Umbilical cord (tissue), 2 donors: ENCODE measurements around the gene MSL1.

DNA sequence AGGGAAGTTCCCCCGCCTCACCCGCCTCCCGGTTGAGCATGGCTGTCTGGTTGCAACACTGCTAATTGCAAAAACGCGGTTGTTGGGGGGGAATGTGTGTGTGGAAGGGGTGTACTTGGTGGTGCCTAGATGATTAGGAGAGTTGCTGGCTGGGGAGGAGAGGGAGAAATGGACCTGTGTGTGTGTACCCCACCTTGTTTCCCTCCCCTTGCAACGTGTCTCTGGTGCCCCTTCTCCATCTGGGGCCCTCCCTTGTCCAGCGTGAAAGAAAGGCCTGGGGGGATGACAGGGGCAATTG lies 781 bp downstream of the THRA start:
- RAMPAGE, long total RNA = no peak

- RAMPAGE, long total RNA = no peak
Measured at GRCh38 chr17:40089002-40090098, 11.0 kb downstream of the NR1D1 start.

GRCh38 chr17:40099675-40100009 lies 747 bp downstream of the NR1D1 start:
- RAMPAGE, long total RNA = no peak

DNA sequence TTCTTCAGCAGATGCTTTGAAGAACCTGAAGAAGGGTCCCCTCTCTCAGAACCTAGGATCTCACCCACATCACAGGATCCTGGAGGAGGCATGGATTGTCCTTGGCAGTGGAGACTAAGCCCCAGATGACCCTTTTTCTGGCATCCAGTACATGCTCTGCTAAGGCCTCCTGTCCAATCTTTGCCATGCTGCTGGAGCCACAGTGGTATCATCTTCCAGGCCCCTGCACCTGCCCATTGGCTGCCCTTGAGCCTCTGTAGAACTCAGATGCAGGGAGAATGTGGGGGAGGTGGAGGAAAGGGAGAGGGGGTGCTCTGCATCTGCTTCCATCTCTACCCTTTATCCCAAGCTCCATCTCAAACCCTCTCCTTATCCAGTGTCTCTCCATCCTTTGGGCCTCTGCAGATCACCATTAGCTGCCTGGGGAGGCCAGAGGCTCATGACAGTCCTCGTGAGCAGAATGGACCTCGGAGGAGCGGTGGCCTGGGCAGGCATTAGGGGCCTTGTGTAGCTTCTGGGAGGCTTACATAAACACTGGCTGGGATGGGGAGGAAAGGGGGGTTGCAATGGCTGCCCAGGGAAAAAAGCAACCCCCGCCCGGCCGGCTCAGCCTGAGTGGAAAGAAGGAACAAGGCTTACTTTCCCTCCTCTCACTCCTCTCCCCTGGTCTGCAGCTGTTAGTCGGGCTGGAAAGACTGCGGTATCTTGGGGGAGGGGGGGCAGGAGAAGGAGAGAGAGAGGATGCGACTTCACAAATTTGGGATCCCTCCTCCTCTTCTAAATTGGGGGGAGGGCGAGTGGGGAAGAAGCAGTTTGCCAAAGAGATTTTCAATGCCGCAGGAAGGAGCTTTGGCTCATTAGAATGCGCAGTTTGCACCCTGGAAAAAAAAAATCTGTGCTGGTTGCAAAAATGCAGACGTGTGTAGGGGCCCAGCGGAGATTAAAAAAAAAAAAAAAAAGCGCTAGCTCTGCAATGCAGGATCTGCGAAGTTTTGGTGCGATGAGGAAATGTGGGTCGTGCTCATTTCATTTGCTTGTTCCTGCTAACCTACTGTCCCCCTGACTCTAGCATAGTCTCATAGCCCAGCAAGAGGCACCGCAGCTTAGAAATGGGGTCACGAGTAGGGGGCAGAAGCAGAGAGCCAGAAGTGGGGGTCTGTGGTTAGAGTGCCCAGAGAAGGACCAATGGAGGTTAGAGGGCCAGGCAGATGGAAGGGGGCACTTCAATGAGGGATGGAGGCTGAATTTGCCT lies 6.4 kb upstream of the NR1D1 start:
- RAMPAGE, long total RNA = no peak

- RAMPAGE, long total RNA = no peak
Measured at GRCh38 chr17:40111108-40112251, 10.3 kb upstream of the MSL1 start.

DNA sequence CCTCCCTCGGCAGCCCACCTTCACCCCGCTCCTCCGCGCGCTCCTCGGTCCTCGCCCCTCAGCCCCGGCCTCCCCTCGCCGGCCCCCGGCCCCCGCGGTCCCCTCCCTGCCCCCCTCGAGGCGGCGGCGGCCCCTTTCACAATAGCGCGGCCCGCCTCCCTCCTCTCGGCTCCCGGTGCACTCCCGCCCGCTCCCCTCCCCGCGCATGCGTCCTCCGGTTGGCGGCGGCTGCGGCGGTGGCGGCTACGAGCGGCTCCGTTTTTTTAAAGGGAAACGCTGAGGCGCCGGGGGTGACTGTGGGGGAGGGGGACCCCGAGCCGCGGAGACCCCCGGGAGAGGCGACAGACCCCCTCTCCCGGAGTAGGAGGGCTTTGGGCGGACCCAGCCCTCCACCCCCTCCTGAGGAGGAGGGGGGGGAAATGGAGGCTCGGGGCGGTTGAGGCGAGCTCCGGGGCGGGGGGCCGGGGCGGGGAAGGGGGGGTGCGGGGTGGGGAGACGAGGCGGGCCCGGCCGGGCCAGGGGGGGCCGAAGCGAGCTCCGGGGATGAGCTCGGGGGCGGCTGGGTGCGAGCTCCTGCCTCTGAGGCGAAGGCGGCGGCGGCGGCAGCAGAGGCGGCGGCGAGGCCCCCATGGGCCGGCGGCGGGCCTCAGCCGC lies at the start of gene MSL1:
TSS of gene MSL1 (plus strand) at position 206 of the 654 bp plus-strand sequence.
- RAMPAGE, long total RNA = start-site peak on the minus strand centred at position 73 of the sequence, 30 bp wide, 7 and 6 reads in 2 replicates

DNA sequence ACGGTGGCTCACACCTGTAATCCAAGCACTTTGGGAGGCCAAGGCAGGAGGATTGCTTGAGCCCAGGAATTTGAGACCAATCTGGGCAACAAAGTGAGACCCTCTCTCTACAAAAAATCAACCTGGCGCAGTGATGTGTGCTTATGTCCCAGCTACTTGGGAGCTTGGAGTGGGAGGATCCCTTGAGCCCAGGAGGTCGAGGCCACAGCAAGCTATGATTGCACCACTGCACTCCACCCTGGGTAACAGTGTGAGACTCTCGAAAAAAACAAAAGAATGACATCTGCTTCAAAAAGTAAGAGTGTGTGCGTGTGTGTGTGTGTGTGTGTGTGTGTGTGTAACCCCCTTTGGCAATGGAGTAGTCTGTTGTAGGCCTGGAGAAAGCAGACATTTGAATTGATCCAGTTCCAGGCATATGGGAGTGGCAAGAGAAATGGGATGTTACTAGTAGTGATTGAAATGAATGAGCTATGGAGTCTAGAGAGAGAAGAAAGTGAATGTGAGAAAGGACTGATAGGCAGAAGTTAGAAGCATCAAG lies 9.8 kb downstream of the CASC3 start:
- RAMPAGE, long total RNA = no peak

- RAMPAGE, long total RNA = no peak
Measured at GRCh38 chr17:40153856-40154266, 13.5 kb downstream of the CASC3 start.

- RAMPAGE, long total RNA = no peak
Measured at GRCh38 chr17:40265553-40265958, 22.1 kb upstream of the CDC6 start.

DNA sequence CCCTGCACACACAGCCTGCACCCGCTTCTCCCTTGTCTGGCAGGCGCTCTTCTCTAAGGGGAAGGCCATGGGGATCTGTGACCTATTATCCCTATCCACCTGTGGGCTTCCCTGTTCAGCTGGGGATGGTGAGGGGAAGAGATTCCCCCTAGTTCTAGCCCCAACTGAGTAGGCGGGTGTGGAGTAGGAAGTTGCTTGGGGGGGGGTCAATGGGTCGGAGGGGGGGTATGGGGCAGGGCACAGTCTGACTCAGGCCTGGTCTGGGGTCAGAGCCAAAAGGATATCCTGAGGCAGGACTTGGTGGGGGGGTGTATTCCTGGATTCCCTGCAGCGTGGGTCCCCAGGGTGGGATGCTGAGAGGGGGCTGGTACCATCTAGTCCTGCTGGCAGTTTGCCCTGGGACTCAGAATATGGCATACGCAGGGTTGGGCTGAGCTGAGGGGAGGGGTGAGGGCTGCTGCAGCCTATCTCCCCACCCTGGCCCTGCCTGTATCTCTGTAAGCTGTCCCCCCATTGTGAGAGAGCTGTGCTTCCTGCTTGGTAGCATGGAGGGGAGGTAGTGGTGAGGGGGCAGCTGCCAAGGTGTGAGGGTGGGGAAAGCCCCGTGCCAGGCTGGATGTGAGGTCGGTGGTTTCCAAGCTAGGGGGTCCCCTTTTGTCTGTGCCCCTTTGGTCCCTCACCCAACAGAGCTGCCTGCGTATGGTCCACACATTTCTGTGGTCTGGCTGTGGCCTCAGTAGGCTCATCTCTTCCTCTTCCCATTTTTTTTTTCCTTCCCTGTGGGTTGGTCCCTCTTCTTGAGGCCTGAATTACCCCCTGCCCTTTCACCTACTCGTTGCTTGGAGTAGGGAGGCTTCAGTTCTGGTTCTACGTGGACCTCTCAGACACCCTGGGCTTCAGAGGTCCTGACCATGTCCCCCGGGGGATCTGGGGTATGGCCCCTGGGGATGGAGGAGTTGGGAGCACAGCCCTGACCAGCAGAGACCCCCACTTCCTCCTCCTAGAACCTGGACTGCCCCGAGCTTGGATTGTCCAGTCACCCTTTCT lies 14.9 kb downstream of the RARA start:
- RAMPAGE, long total RNA = no peak

GRCh38 chr17:40340929-40341880 lies 23.3 kb downstream of the GJD3 start:
- RAMPAGE, long total RNA = no peak

DNA sequence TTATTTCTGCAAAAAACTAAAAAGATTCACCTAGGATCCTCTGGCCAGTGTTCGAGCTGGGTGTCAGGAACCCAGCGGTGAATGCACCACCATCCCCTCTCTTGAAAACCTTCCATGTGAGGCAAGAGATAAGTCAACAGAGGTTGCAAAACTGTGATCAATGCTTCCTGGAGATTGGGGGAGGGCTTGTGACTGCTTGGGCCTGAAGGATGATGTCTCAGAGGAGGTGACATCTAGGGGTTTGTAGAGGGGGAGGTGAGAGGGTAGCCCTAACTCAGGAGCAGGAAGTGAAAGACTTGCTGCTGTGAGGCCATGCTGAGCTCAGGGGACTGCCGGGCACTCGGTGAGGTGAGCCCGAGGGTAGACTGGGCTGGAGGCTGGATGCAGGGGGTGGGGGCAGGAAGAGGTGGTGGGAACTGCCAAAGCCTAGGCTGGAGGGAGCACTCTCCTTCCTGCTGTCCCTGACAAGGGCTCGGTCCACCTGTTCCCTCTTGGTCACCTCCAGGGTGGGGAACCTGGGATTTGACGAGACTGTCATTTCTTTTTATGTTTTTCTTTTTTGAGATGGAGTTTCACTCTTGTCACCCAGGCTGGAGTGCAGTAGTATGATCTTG lies 11.5 kb downstream of the GJD3 start:
- RAMPAGE, long total RNA = no peak

- RAMPAGE, long total RNA = no peak
Measured at GRCh38 chr17:40376615-40376983, 12.1 kb upstream of the GJD3 start.

- RAMPAGE, long total RNA = no peak
Measured at GRCh38 chr17:40396152-40396516, 21.6 kb downstream of the TOP2A start.

DNA sequence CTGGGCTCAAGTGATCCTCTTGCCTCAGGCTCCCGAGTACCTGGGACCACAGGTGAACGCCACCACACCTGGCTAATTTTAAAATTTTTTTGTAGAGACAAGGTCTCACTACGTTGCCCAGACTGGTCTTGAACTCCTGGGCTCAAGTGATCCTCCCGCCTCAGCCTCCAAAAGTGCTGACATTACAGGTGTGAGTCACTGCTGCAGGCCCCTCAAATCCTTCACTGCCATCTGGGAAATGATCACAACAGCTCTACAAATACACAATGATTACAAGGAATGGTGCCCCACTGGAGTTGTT lies 923 bp upstream of the IGFBP4 start:
- RAMPAGE, long total RNA = no peak

GRCh38 chr17:40526552-40527027 lies 25.2 kb upstream of the TNS4 start:
- RAMPAGE, long total RNA = no peak

GRCh38 chr17:40554183-40554931 lies 10.9 kb downstream of the CCR7 start:
- RAMPAGE, long total RNA = no peak

DNA sequence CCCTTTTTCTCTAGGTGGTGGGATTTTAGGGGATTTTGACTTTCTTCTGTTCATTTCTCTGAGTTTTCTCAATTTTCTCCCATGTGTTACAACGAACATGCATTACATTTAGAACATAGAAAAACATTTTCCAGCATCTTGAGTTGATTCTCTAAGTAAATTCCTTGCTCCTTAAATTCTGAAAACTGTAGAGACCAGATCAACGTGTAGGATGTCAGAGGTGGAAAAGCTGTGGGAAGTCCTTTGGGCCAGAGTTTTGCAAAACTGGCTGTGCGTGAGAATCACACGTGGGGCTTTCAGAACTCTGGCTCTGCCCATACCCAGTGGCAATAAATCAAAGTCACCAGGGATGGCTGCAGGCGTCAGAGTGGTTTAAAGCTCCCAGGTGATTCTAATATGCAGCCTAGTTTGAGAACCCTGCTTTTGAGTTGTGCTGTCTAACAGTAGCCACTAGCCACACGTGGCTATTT lies 36.2 kb upstream of the CCR7 start:
- RAMPAGE, long total RNA = no peak

GRCh38 chr17:40602601-40603294 lies 37.5 kb upstream of the CCR7 start:
- RAMPAGE, long total RNA = no peak

GRCh38 chr17:40605365-40605933 lies 40.2 kb upstream of the CCR7 start:
- RAMPAGE, long total RNA = no peak